ENCODE data around the gene RASGRP2.

DNA sequence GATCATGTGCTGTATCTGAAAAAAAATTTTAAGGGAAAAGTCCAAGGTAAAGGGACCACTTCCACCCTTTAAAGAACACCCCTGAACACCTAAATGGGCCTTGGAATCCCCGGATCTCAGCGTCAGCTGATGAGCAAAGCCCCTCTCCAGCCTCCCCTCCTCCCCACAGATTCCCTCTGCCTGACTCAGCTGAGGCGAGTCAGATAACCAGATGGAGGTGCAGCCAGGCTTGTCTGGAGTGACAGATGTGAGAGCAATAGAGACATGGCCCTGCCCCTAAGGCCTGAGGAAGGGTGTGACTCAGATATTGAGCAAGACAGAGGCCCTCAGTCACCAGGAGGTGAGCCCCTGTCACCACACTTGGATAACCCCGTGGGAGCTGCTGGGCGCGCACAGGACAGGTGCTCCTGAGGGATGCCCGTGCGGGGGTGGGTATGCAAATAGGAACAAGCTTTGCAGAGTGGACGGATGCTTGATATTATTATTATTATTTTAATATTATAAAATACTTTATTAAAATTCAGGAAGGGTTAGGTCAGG, 4.9 kb upstream of the CCDC88B start:
- PRO-cap = no peak

DNA sequence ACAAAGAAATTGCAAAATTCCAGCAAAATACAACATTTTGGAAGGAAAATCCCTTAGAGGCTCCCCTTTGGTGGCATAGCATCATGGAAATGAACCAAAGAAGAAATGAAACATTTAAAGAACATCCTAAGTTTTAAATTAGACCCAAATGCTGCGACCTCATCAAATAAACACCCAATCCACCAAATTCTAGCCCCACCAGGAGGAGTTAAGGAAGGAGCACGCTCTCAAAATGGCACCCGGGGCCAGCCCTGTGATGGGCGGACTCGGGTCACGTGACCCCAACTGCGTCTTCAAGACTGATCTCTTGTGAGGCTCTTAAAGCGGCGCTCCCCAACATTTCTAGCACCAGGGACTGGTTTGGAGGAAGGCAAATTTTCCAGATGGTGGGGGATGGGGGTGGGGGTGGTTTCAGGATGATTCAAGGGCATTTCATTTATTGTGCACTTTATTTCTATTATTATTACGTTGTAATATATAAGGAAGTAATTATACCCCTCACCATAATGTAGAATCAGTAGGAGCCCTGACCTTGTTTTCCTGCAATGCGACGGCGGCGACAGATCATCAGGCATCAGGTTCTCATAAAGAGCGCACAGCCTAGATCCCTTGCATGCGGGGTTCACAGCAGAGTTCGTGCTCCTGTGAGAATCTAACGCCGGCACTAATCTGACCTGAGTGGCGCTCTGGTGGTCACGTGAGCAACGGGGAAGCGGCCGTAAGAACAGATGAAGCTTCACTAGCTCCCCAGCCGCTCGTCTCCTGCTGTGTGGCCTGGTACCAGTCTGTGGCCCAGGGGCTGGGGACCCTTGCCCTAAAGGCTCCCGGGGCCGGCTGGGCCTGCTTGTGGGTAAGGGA, 55.4 kb upstream of the SLC22A11 start:
- PRO-cap = no peak

- PRO-cap = no peak
Measured at GRCh38 chr11:64553526-64553810, 2.3 kb upstream of the SLC22A11 start.

DNA sequence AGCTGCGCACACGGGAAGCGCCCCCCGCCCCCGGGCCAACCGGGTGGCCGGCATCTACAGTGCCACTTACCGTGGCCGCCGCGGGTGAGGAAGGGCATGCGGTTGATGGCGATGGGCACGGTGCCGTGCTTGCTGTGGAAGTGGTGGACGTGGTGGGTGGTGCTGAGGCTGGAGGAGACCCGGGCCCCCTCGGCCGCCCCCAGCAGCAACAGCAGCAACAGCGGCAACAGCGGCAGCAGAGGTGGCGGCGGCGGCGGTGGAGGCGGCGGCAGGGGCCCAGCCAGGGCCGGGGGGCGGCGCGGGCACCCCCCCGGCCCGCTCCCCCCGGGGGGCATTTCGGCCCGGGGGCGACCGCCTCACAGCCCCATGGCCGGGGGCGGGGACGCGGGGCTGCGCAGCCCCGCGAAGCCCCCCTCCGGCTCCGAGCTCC, 51.5 kb downstream of the SLC22A12 start:
- PRO-cap = no peak

DNA sequence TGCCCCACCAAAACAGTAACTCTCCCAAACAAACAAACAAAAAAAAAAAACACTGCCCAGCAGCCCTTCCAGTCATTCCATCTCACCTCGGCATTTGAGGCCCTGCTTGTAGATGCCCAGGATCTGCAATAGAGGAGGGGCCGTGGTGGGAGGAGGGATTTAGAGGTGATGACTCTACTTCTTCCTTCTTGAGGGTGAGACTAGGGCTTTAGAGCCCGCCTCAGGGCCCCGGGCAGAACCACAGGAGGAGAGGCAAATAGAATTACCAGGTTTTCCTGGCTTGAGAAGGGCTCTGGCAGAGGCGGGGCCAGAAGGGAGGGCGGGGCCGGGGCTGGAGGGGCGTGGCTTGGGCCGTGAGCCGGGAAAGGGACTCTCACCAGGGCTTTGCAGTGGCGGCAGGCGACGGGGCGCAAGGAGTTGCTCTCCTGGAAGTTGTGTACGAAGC, 6.7 kb upstream of the NRXN2 start:
- PRO-cap = no peak

- PRO-cap = bidirectional peak, plus-strand start at chr11:64744226, minus-strand start at chr11:64744142; bidirectional peak, plus-strand start at chr11:64744740, minus-strand start at chr11:64744626
Measured at GRCh38 chr11:64743883-64744675, at the start of gene RASGRP2. RASGRP2 (minus strand) TSS chr11:64744142.

GRCh38 chr11:64751232-64751914, 7.4 kb upstream of the RASGRP2 start:
- PRO-cap = no peak

DNA sequence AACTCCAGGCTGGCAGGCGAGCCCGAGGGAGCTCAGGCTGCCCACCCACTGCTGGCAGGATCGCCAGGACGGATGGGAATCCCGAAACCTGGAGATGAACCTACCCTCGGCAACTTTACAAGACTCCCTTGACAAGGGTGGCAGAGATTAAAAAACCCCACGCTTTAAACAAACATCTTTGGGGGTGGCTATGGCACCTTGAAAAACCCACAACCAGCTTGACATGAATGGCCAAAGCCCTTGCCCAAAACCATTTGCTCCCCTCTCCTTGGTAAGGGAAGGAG, 5.1 kb upstream of the PYGM start:
- PRO-cap = no peak

DNA sequence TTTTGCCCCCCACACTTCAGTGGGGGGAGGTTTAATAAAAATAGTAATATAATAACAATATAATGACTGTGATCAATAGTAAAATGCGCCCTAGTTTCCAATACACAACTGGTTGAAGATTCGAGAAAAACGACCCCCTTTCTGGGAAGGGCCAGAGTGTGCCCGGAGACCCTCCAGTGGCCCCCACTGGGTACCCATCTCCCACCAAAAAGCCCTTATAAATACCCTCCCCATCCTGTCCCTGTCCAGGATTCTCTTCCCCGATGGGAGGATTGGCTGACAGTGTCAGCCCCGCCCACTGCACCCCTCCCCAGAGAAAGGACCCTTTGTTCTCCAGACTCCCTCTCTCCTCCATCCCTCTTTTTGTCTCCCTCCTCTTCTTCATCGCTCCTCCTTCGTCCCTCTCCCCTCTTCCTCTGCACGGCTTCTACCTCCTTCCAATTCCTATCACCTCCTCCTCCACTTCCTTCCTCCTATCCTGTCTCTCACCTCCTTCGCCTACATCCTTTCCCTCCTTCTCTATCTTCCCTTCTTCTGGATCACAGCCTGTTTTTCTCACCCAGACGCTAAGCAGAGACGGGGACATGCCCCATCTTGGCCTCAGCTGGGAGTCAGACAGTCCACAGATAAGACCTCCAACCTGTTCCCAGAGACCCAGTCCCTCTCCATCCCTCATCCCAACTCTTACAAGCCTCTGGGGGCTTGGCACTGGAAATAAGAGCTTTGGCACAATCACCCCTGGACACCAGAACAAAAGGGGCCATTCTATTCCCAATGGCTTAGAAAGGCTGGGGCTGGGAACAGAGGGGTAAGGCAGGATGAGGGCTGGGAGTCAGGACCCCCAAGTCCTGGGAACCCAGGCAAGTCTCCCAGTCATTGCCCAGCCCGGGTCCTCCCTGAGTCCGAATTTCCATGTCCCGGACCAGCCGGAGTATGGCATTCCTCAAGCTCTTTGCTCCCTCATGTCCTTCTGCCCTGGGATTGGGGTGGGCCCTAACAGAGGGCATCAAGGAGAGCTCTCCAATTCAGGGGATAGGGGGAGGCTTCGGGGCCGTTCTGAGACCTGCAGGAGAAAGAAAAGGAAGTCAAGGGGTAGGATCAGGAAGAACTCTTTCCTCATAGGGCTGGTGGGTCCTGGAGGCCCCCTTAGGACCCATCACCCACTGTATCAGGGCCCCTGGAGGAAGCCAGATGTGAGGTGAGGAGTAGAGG, 13.5 kb upstream of the MEN1 start:
- PRO-cap = no peak

DNA sequence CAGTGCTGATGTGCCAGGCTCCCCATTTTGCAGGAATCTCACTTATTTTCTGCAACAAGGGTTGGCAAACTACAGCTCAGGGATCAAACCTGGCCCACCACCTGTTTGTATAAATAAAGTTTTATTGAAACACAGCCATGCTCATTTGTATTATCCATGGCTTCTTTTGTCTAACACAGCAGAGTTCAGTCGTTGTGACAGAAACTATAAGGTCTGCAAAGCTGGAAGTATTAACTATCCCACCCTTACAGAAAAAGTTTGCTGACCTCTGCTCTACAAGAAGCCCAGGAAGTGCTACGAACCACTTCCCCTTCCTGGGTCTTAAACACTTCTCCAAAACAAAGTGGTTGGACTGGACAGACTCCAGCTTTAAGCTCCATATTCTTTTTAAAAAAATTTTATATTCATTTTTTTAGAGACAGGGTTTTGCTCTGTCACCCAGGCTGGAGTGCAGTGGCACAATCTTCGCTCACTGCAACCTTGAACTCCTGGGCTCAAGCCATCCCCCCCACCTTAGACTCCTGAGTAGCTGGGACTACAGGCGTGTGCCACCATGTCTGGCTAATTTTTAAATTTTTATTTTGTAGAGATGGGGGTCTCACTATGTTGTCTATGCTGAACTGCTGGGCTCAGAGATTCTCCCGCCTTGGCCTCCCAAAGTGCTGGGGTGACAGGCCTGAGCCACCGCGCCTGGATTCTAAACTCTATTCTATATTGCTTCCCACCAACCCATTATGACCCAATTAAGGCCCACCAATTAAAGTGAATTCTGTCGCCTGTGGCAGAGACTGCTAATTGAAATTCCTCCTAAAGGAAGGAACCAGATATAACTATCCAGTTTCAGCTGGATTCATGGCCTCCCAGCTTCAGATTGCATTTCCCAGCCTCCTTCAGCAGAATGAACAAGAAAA, 16.7 kb downstream of the EHD1 start:
- PRO-cap = no peak

- PRO-cap = unidirectional peak, minus-strand start at chr11:64885703
Measured at GRCh38 chr11:64885259-64886113, 7.1 kb upstream of the EHD1 start.

DNA sequence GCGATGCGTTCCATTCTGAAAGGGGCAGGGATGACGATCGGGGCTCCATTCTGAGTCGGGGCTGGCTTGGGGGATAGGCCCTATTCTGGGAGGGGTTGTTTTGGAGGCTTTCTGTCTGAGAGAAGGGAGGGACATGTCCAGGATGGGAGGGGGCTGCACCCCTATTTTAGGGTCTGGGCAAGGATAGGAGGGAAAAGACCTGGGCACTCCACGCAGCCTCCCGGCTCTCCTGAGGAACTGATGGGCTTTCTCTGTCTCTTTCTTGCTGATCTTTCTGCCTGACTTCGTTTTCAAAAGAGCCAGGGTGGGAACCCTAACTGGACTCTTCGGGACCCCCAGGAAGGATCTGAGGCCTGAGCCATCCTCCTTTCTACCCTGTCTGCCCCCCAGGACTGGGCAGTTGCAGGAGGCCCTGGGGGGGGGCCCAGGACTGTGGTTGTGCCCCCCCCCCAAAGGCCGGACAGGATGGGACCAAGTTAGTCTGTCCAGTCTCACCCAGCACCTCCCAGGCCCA, 742 bp downstream of the PPP2R5B start:
- PRO-cap = no peak

GRCh38 chr11:64971320-64971680, 608 bp downstream of the MAJIN start:
- PRO-cap = no peak

DNA sequence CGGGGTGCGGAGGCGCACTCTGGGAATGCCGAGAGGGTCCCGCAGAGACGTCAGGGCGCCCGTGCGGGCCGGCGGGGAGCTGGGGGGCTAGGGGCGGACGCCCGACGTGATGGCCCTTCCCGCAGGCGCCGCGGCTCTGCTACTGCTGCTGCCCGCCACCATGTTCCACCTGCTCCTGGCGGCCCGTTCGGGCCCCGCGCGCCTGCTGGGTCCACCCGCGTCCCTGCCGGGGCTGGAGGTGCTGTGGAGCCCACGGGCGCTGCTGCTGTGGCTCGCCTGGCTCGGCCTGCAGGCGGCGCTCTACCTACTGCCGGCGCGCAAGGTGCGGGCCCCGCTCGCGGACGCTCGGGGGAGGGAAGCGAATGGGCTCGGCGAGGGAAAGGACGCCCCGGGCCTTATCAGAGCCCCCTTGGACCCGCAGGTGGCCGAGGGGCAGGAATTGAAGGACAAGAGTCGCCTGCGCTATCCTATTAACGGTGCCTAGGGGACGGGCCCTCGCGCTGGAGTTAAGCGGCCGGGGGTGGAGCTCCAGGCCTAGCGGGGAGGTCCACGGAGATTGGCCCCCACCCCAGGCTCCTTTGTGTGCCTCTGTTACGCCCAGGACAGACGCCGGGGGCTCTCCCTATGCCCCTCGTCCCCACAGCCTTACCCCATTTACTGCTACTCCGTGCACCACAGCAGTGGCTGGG, 862 bp downstream of the TM7SF2 start:
- PRO-cap = unidirectional peak, plus-strand start at position 320 of the sequence

DNA sequence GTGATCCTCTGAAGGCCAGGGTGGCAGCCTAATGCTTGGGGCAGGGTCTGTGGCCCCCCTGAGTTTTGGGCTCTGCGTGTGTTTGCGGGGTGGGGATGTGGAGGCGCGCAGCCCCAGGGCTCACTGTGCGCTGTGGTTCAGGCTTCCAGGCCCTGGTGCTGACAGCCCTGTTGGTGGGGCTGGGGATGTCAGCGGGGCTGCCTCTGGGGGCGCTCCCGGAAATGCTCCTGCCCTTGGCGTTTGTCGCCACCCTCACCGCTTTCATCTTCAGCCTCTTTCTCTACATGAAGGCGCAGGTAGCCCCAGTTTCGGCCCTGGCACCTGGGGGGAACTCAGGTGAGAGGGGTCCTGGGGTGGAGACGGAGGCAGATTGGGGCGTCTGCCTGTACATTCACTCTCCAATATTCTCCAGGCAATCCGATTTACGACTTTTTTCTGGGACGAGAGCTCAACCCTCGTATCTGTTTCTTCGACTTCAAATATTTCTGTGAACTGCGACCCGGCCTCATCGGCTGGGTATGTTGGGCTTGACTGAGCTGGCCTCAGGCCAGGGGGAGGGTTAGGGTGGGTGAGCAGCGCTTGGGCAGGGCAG, 1.5 kb downstream of the TM7SF2 start:
- PRO-cap = no peak

GRCh38 chr11:65114702-65115649, 2.5 kb downstream of the ZNHIT2 start:
- PRO-cap = no peak

GRCh38 chr11:65121293-65121962, 506 bp downstream of the FAU start:
- PRO-cap = no peak

- PRO-cap = no peak
Measured at GRCh38 chr11:65163708-65164253, 6.3 kb upstream of the SPDYC start.

DNA sequence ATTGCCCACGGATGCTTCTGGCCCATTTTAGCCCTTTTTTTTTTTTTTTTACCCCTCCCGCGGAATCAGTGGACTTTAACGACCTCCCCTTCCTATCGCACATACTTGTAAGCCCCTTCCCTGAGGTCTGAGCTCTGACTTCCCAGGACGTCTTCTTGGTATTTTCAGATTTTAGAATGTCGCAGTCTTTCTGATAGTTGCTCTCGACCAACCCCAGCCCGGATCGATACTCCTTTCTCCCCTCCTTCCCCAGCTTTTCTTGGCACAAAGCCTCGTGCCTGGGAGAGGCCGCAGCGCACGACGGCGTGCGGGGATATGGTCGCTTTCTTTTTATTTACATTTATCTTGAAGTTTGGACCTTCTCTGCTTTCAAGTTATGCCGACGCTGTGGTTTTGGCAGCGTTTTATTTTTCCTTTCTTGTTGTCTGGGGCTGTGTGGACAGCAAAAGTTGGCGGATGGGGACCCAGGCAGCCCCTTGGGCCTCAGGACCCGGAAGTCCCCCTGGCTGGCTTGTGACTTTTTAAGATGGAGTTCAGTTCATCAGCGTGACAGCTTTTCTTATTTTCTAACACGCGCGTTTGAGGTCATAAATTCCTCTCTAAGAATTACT, 4.2 kb upstream of the SPDYC start:
- PRO-cap = no peak

DNA sequence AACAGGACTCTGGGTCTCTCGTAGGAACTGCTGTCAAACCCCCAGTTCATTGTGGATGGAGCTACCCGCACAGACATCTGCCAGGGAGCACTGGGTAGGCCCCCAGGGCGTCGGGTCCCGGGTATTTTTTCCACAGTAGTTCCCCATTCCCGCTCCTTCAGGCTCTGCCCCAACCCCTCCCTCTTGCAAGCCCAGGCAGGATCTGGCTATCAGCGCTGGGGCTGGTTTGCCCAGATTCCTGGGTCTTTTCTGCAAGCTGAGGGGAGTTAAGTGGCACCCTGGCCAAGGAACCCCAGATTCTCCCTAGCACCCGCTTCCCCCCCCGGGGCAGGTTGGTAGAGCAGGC, 1.3 kb downstream of the CAPN1 start:
- PRO-cap = no peak

All from vermiform appendix (tissue), 1 donor.